Thyroid gland (tissue), 7 donors: ENCODE results near the genes KLC1, PPP1R13B and RD3L.

DNA sequence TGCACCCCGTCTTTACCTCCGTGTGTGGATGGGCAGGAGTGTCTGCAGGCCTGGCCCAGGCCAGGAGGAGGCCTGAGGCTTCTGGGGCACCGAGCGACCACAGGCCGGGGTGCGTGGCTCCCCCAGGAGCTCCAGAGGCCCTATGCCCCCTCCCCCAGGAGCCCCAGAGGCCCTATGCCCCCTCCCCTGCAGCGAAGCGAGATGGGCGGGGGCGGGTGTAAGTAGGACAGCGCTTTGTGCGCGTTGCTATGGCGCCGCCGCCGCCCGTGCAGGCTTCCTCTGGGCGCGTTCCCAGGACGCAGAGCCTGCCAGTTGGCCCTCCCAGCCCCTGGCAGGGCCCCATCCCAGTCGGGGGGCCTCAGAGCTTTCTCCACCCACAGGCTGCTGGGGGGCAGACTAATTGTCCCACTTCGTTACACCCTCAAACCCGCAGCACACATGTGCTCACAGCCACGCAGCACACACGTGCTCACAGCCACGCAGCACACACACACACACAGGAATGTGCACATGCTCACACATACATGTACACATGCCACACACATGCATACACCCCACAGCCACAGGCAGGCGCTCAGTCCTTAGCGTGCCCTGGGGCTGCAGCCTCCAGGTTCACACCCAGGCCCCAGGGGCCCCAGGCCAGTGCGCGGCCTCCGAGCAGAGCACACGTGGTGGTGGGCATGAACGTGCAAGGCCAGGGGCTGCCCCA lies 15.4 kb downstream of the TRMT61A start:
- PRO-cap, 2 experiments = no peak in any of the 2 experiments
- RAMPAGE, long total RNA, 5 experiments = no peak in any of the 5 experiments

- PRO-cap, 2 experiments = peak in 2 of 2 experiments; most common plus-strand start chr14:103550941 (in 1); most common minus-strand start chr14:103550821 (in 2)
- RAMPAGE, long total RNA, 5 experiments = start-site peak on the plus strand in 1 of 5 experiments, at chr14:103551199-103551214 at its widest, 10 reads per replicate
Observed at GRCh38 chr14:103550421-103551296, 11.8 kb downstream of the BAG5 start.

DNA sequence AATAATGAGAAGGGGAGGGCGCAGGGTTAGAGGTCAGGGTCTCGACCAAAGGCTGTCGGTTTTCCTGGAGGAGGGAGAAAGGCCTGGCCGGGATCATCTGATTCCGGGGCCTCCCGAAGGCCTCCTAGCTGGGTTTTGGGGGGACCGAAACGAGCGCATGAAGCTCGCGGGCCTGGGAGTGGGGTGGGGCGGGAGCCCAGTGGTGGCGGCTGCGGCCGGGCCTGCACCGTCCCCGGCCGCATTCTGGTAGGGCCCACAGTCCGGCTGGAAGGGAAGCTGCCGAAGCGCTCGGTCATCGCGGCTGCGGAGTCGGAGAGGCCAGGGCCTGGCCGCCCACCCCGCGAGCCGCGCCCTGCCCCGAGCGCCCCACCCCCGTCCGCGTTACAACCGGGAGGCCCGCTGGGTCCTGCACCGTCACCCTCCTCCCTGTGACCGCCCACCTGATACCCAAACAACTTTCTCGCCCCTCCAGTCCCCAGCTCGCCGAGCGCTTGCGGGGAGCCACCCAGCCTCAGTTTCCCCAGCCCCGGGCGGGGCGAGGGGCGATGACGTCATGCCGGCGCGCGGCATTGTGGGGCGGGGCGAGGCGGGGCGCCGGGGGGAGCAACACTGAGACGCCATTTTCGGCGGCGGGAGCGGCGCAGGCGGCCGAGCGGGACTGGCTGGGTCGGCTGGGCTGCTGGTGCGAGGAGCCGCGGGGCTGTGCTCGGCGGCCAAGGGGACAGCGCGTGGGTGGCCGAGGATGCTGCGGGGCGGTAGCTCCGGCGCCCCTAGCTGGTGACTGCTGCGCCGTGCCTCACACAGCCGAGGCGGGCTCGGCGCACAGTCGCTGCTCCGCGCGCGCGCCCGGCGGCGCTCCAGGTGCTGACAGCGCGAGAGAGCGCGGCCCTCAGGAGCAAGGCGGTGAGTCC lies at the start of gene KLC1:
Gene KLC1 (plus strand): TSS at position 620 of the 911 bp plus-strand sequence.
- PRO-cap, 2 experiments = peak in 2 of 2 experiments; most common plus-strand start position 177 of the sequence (in 1); most common minus-strand start position 544 of the sequence (in 1)
- RAMPAGE, long total RNA, 5 experiments = no peak in any of the 5 experiments

DNA sequence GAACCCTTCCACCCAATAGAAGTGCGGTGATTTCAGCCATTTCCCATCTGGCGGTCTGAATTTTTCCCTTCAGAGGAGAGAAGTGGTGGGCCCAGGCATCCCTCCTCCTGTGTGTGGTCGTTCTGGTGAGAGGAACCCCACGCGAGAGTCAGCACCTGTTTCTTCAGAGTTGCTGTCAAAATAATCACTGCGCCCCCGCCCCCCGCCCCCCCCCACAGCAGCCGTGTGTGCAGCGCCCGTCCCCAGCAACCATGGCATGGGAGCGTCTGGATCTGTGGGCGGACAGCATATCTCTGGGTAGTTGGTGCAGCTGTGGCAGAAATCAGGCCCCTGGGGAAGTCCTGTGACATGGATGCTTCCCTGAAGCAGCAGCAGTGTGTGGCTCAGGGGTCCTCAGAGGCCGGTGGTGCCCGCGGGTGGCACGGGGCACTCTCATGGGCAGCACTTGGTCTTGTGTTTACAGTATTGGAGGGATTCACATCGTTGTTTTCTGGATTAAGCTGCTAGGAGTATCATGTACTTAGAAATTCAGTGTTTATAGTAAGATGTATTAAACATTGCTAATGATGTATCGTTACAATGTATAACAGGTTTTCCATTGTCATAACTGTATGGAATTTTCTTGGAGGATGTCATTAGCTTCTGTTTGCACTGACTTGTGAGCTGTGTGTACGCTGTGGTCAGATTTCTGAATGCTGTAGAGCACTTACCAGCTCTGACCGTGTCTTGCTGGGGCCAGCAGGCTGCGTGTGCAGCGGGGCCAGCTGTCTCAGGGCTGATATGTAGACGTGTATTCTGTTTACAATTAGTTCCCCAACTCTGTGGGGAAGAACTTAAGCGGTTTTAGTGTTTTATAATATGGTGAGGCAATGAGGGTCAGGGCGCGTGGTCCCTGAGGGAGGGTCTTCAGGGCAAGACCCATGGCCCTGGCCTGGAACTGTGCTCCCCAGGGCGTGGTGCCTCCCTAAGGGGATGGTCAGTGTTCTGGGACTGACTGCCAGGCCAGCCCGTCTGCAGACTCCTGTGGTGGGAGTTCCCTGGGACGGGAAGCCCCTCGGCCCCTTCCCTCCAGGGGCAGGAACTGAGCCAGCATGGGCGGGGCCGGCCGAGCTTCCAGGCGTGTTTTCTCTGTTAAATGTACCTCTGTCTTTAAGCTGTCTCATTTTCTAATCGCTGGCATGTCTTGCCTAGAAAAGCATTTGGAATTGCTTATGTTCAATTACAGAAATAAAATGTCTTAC lies 18.9 kb downstream of the XRCC3 start:
- PRO-cap, 2 experiments = no peak in any of the 2 experiments
- RAMPAGE, long total RNA, 5 experiments = no peak in any of the 5 experiments

DNA sequence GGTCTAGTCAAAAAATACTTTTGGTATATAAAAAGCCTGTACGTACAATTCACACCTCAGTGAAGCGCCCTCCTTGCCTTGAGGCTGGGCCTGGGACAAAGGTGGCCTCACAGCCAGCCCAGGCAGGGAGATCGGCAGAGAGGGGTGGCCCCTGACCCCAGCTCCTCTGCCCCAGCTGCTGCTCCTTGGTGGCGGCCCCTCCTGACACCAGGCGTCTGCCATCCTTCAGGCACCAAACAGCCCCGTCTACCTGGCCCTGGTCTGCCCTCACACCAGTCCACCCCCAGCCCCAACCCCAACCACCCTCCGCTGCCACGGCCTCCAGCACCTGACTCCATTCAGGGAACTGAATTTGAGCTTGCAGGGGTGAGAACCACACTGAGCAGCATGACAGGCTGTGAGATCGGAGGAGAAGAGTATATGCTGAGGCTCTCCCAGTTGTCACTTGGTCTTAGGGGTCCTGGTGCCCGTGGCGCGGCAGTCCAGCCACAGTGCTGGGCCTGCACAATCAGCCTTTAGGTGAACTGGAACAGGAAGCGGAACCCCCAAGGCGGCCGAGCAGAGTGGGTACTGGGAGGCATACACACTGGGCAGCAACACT lies 18.5 kb downstream of the ZFYVE21 start:
- PRO-cap, 2 experiments = no peak in any of the 2 experiments
- RAMPAGE, long total RNA, 5 experiments = no peak in any of the 5 experiments

- PRO-cap, 2 experiments = no peak in any of the 2 experiments
- RAMPAGE, long total RNA, 5 experiments = no peak in any of the 5 experiments
Observed at GRCh38 chr14:103771702-103772456, 56.3 kb downstream of the ZFYVE21 start.

DNA sequence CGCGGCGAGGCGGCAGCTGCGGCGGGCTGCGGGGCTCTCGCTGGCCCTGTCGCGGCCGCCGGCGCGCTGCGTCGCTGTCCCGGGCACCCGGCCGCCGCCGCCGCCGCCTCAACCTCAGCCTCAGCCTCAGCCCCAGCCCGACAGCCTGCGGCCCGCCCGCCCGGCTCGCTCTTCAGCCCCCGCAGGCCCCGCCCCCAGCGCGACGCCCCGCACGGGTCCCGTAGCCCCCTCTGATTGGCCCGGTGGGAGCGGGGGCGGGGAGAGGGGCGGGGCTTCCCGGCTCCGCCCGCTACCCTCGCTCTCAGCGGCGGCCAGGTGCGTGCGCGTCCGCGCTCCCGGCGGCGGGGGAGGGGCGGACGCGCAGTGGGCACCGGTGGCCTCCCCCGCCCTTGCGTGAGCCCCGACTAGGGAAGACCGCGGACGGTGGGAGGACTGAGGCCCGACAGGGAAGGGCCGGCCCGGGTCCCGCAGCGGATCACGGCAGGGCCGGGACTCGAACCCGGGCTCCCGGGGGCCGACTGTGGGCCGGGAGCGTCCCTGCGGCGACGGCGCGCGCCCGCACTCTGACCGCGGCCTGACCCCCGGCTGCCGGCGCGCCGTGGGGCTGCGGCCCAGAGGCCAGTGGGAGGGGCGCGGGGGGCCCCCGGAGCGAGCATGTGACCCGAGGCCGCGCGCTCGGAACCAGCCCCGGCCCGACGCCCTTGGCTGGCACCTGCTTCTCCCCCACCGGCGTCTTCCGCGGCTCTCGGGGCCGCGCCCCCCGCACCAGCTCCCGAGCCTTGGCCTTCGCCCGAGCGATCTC lies at the start of gene PPP1R13B:
Gene PPP1R13B (minus strand): TSS at position 147 of the 802 bp plus-strand sequence.
- PRO-cap, 2 experiments = peak in 2 of 2 experiments; most common plus-strand start position 298 of the sequence (in 1); most common minus-strand start position 147 of the sequence (in 2)
- RAMPAGE, long total RNA, 5 experiments = no peak in any of the 5 experiments

GRCh38 chr14:103861493-103862145 lies 14.2 kb upstream of the PPP1R13B start:
- PRO-cap, 2 experiments = no peak in any of the 2 experiments
- RAMPAGE, long total RNA, 5 experiments = no peak in any of the 5 experiments

- PRO-cap, 2 experiments = no peak in any of the 2 experiments
- RAMPAGE, long total RNA, 5 experiments = no peak in any of the 5 experiments
Observed at GRCh38 chr14:103942258-103942887, at the start of gene RD3L. Gene RD3L, minus strand, starts transcription at chr14:103942529.

GRCh38 chr14:104077761-104078370 lies 7.6 kb upstream of the ASPG start:
- PRO-cap, 2 experiments = no peak in any of the 2 experiments
- RAMPAGE, long total RNA, 5 experiments = no peak in any of the 5 experiments

GRCh38 chr14:104460997-104461964 lies 118.3 kb upstream of the C14orf180 start:
- PRO-cap, 2 experiments = no peak in any of the 2 experiments
- RAMPAGE, long total RNA, 5 experiments = no peak in any of the 5 experiments

DNA sequence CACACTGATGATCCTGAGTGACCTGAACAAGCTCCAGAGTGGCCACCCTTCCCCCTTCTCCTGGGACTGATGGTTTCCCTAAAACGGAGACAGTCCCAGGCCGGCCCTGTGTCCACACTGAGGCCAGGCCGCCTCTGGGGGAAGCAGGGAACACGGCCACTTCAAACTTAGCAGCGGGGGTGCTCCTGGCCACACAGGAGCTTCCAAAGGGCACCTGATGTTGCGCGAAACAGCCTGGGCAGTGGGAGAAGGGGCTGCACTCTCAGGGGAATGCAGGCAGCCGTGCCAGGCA lies 606 bp downstream of the C14orf180 start:
- PRO-cap, 2 experiments = no peak in any of the 2 experiments
- RAMPAGE, long total RNA, 5 experiments = no peak in any of the 5 experiments

GRCh38 chr14:104582692-104583301 lies 3.2 kb downstream of the C14orf180 start:
- PRO-cap, 2 experiments = no peak in any of the 2 experiments
- RAMPAGE, long total RNA, 5 experiments = no peak in any of the 5 experiments

DNA sequence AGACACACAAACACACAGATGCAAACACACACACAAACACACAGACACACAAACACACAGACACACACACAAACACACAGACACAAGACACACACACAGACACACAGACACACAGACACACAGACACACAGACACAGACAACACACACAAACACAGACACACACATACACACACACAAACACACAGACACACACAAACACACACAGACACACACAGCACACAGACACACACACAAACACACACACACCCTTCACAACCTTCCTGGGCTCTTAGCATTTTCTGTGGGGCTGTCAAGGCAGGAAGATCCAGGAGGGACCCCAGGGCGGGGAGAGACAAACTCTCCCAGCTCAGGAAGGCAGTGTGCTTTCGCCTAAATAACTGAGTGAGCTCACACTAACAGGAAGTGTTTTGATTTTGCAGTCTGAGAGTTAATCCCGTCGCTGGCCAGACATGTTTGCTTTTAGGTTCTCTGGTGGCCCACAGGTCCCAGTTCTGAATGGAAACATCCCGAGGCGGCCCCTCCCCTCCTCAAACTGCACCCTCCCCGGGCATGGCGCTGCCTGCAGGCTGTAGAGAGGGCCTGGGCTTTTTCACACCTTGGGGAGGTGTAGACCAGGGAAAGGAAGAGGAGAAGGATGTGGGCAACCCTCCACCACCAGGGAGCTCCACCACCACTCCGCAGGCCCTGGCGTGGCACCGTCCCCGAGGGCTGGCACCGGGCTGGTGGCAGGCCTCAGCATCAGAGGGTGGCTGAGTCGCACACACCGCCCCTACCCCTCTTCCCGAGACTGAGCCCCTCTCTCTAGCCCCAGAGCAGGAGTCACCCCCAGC lies 24.0 kb upstream of the INF2 start:
- PRO-cap, 2 experiments = no peak in any of the 2 experiments
- RAMPAGE, long total RNA, 5 experiments = no peak in any of the 5 experiments

DNA sequence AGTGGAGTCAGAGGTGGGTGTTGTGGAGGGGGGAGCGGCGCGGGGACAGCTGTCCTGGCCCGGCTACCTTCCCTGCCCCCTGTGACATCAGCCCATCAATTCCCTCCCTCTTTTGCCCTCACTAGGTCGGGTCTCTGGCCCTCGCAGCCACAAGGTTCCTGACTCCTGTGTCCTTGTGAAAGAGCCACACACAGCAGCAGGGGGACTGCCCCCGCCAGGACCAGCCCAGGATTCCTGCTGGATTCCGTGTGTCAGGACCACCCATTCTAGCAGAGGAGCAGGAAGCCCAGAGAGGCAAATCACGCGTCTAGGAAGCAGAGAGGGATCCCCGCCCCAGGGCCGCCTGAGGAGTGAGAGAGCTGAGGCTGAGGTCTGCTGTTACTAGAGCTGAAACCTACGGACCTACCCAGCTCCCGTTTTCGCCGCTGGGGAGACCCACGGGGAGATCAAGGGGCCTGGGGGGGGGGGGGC lies 12.7 kb upstream of the INF2 start:
- PRO-cap, 2 experiments = no peak in any of the 2 experiments
- RAMPAGE, long total RNA, 5 experiments = no peak in any of the 5 experiments

GRCh38 chr14:104682359-104682884 lies 7.0 kb upstream of the INF2 start:
- PRO-cap, 2 experiments = no peak in any of the 2 experiments
- RAMPAGE, long total RNA, 5 experiments = no peak in any of the 5 experiments

DNA sequence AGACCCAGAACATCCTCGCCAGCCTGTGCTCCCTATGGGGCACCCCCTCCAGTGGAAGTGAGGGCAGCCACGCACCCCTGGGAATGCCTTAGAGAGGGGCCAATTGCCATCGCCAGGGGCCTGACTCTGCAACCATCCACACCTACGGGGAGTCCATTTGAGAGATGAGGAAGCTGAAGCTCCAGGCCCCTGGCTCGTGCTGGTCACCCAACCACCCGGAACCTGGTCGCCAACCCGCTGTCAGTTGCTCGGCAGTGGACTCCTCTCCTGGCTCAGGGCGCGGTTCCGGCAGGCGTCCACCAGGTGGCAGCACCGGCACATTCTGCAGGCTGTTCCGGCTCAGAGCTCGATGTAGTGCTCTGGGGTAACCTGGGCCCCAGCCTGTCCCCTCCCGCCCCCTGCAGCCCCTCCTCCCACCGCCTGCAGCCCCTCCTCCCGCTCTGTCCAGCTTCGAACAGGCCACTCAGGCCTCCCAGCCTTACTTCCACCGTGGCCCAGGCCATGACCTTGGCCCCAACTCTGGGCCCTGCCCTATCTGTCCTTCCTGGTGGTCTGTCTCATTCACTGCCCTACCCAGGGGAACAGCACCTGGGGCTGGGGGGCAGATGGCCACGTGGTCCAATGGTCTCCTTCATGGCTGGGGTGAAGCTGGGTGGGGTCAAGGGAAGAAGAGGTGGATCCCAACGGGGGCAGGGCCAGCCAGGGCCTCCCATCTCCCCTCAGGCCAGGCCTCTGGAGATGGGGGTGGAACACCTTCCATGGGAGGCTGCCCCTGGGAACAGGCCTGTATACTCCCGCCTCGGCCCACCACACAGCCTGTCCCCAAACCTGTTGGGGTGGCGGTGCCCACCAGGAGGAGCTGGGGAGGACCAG lies 15.7 kb downstream of the SIVA1 start:
- PRO-cap, 2 experiments = no peak in any of the 2 experiments
- RAMPAGE, long total RNA, 5 experiments = no peak in any of the 5 experiments

DNA sequence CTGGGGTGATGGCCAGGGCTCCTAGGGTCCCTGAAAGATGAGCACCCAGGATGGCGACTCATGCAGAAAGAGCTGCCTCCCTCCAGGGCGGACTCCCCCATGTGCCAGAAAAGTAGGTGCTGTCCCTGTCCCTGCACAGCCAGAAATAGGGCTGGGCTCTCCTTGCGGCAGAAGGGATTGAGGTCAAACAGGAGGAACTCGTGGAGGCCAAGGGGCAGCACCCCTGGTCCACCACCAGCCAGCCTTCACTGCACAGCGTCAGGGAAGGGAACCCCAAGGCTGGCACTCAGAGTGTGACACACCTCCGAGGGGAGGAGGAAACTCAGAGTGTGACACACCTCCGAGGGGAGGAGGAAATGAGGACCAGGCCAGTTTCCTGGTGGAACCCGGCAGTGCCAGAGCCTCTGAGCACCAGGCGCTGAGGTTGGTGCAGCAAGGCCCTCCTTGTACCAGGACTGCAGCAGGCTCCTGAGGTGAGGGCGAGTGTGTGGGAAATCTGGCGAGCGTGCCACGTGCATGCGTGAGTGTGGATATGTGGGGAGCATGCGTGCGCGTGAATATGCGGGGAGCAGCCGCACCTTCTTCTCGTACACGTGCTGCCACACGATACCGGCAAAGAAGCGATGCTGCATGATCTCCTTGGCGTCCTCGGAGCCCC lies 19.0 kb downstream of the SIVA1 start:
- PRO-cap, 2 experiments = no peak in any of the 2 experiments
- RAMPAGE, long total RNA, 5 experiments = no peak in any of the 5 experiments

DNA sequence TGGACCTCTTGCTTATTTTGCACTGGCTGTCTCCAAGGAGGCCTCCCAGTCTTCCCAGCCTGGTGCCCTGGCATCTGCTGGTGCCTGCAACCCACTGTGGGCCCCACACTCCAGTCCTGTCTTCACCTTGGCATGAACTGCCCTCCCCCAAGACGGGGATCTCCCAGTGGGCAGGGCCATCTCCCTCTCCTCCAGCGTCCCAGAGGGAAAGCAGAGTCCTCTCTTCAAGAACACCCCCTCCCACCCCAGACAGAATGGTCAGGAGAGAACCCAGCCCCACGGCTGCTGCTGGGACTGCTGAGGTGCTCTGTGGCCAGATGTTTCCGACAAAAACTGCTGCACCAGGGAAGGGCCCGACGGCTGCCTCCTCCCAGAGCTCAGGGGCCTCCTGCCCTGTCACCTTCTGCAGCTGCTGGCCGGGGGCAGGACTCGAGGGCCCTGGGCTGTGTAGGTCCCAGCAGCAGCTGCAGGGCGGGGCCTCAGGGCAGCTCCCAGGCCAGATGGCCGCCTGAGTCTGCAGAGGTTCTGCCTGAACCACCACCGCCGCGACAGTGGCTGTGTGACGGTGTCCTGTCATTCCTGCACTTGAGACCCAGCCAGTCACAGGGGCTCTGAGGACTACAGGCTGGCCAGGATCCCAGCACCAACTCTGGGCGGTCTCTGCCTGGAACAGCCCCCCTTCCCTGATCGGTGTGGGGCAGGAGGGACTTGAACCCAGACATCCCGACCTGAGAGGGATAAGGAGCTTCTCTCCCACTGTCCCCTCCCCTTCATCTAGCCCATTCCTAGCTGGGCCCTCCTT lies 2.0 kb upstream of the AKT1 start:
- PRO-cap, 2 experiments = peak in 2 of 2 experiments; most common plus-strand start position 252 of the sequence (in 1); most common minus-strand start position 553 of the sequence (in 2)
- RAMPAGE, long total RNA, 5 experiments = no peak in any of the 5 experiments

- PRO-cap, 2 experiments = no peak in any of the 2 experiments
- RAMPAGE, long total RNA, 5 experiments = no peak in any of the 5 experiments
Observed at GRCh38 chr14:105193780-105194415, 12.8 kb upstream of the NUDT14 start.